Neural cell (in vitro differentiated cells): Measurements from ENCODE around the gene GPLD1.

- RAMPAGE, long total RNA = no peak
Measured at GRCh38 chr6:23656118-23656615, 469.8 kb upstream of the NRSN1 start.

GRCh38 chr6:24489425-24490305 is at the start of gene GPLD1:
Gene GPLD1 (minus strand): TSS chr6:24489578.
- RAMPAGE, long total RNA = no peak

- RAMPAGE, long total RNA = no peak
Measured at GRCh38 chr6:24522515-24523165, 27.9 kb downstream of the ALDH5A1 start.

- RAMPAGE, long total RNA = no peak
Measured at GRCh38 chr6:24568640-24569091, 73.9 kb downstream of the ALDH5A1 start.

- RAMPAGE, long total RNA = no peak
Measured at GRCh38 chr6:24584421-24584800, 61.6 kb downstream of the KIAA0319 start.

DNA sequence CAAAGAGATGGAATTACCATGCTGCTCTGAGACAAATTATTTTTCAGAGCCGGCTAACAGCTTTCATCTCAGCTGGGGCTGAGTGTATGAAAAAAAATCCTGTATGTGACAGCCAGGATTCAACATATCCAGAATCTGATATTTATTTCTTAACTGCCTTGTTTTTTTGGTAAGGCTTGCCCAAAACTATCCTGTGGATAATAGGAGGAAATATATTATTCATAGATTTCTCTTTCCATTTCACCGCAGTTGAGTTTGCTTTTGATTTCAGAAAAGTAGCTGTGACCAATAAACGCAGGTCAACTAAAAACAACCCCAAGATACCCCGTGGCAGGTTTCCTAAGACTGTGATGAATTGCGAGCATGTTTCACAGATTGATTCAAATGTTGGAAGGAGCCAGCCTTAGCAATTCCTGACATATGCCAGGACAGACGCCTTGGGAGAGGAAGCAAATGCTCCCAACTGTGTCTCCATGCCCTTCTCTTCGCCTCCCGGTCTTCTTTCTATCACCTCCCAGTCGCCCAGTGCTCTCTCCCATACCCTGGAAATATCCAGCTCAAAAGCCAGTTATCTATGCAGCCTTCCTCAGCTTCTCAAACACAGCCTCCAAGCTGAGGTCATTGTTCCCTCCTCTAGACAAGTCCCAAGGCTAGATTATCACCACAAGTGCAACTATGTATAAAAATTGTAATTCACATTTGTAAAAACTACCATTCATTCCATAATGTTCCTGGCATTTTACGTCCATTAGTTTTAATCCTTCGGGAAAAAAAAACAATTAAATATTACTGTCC is 32.0 kb downstream of the KIAA0319 start:
- RAMPAGE, long total RNA = no peak

GRCh38 chr6:24744873-24745540 is 26.1 kb upstream of the C6orf62 start:
- RAMPAGE, long total RNA = no peak

GRCh38 chr6:24757696-24758054 is 17.1 kb upstream of the GMNN start:
- RAMPAGE, long total RNA = no peak

GRCh38 chr6:24834551-24835077 is 35.9 kb upstream of the ARMH2 start:
- RAMPAGE, long total RNA = no peak

- RAMPAGE, long total RNA = no peak
Measured at GRCh38 chr6:25004350-25004827, 68.6 kb upstream of the RIPOR2 start.

DNA sequence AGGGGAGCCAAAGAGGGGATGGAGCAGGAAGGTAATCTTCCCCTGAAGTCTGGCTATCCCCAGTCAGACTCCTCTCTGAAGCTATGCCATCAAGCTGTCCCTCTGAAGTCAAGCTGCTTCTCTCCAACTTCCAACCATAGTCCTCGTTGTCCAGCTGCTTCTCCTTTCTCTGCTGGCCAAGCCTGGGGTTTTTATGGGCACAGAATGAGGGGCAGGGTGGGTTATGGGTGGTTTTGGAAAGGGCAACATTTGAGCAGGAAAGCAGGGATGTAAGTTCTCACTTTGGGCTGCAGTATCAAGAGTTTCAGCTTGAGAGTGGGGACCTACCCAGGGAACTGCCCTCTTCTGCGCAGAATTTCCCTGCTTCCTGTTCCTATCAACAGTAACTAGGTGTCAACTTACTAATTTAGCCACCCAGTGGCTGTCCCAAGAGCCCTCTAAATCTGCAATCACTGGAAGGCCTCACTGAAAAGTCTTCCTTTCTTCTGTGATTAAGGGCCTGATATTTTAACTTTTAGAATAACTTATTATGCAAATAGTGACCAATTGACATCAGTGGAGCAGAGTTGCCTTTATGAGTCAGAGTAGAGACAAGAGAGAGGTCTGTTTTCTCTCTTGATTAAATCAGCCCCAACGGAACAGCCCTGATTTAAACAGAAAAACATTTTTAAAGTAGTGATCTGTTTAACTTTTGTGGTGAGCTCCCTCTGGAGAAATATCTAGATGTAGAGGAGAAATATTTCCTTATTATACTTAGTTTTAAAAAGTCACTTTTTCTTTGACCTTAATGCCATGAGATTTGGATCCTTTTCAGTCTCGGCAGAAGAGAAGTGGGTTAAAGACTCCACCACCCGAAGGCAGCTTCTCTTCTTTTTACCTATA is 118.2 kb upstream of the RIPOR2 start:
- RAMPAGE, long total RNA = no peak

GRCh38 chr6:25056076-25056827 is 120.5 kb upstream of the RIPOR2 start:
- RAMPAGE, long total RNA = no peak

DNA sequence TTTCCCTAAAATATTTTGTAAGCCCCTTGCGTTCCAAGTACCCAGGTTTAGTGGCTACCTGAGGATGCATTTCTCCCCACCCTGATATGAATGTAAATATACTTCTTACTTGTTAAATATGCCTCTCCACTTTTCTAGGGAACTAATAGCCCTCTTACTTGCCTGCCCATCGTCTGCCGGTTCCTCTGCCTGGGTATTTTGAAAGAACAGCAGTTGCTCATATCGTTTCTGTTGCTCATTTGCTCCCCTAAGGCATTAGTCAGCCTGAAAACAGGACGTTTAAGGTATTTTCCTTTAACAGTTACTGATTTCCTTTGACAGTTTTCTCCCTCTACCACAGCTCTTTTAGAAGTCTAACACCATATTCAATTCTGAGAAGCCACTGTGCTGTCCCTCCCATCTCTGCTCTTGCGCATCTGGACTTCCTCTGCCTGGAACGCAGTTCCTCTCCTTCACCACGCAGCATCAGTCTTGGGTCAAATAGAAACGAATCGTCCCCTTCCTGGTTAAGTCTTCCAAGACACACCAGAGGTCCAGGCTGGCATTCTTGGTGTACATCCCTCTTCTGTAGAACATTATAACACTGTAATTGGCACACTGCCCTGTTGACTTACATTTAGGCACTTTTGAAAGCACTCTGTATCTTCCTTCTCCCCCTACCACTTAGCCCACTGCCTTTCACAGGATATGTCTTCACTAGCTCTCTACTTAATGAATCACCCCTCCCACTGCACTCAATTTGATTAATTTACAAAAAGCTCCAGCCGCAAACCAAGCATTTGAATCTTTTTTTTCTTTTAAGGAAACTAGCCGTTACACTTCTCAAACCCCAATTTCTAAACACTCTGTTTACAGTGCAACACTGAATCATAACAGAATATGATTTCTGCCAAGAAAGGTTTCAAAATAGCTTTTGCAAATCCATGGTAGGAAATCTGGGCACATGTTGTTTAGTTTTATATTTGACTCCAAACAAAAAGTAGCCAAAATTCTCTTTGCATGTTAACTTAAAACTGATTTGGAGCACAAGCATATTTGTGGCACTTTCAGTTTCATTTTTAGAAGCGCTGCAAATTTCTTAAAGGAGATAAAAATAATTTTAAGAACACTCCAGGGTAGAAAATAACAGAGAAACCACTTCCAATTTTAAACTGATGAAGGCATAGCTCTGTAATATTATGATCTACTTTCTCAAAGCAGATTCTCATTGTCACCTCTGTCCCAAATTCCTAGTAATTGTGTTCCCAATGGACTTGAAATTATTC is 140.8 kb upstream of the CARMIL1 start:
- RAMPAGE, long total RNA = no peak

- RAMPAGE, long total RNA = no peak
Measured at GRCh38 chr6:25171276-25171779, 107.8 kb upstream of the CARMIL1 start.

DNA sequence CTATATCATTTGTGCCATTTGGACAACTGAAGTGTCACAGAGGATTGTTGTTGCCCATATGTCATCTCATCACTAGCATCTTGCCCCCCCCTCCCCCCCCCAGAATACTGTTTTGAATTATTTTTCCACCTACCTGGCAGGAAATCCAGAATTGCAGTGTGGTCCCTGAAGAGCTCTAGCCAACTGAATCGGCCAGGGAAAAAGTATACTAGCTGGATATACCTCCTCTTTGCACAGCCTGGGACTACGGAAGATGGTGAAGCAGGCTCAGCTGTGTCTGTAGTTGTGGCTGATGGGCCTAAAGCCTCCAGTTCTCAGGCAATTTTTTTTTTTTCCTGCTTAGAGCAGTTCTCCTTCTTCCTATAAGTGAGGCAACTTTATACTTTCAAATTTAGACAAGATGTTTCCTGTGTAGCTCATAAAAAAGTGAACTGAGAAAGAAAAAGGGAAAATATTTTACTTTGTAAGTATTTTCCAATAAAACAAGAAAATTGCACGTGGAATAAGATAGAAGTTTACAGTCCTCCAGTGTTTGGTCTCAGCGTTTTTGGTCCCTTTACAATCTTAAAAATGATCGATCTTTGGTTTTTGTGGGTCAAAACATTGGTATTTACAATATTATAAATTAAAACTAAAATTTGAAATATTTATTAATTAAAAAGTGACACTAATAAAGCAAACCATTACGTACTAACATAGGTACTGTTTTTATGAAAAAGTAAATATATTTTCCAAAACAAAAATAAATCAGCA is 172.9 kb downstream of the CARMIL1 start:
- RAMPAGE, long total RNA = no peak

- RAMPAGE, long total RNA = no peak
Measured at GRCh38 chr6:25515455-25515818, 136.6 kb upstream of the SCGN start.

DNA sequence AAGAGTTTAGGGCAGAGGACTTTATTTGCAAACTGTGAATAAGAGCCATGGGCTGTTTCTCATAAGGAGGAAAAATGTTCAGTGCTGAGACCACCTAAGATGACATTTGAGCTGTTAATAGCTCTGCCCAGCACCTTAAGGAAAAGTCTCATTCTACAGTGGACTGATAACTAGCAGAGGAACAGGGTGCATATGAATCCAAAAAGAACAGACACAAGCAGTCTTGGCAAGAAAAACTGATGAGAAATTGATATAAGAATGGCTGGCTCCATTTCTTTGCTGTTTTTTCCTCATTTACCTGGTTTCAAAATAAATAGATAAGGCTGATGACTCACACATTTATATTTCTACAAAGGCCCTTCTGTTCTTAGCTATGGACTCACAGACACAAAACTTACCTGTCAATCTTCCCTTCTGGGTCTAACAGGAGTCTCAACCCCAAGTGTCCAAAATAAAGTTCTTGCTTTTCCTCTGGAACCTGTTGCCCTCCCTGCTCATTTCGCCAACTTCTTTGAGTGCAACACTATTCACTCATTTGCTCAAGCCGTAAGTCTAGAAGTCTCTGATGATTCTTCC is 888 bp downstream of the SLC17A4 start:
- RAMPAGE, long total RNA = no peak

DNA sequence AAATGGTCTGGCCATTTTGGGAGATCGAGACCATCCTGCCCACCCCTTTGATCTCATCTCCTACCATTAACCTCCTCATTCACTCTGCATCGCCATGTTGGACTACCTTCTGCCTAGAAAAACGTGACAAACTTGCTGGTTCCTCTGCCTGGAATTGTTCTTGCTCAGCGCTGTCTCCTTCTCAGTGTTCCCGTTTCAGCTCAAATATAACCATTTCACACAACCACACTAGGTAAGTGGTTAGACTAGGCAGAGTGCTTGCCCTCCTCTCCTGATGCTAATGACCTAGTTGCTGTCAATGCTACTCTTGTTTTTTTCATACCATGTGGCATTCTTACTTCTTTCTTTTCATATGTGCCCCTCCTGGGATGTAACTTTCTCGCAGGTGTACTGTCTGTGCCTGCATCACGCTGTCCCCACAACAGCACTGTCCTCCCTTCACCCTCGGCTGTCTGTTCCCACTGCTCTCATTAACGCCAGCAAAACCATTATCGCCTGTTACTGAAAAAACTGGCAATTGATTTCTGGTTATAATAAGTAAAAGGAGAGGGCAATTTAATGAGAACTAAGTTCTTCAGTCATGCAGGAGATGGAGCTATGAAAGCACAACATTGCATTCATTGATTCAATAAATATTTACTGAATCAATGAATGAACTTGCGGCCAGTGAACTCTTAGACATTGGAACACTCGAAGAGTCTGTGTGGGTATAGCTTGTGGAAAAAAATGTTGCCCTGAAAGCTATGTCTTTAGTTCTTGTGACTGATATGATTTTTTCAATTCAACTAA is 1.8 kb downstream of the SLC17A4 start:
- RAMPAGE, long total RNA = no peak

- RAMPAGE, long total RNA = no peak
Measured at GRCh38 chr6:25779805-25780921, 25.6 kb downstream of the SLC17A4 start.

DNA sequence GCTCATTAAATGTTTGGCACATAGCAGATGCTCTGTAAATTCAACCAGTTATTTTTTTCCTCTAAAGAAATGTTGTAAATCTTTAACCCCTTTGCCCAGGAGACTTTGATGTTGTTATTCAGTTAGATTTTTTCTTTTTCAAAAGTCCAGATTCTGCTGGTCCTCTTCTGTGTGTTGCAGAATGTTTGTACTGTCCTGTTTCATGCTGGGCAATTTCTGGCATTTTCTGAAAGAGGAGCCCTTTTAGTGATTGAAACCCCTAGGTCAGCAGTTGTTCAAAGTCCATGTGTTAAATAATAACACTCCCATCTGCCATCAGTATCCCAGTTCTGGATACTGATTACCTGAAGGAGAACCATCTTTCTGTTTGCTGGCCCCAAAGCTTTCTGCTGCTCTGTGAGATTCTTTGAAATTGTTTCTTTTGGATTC is 1.3 kb upstream of the SLC17A1 start:
- RAMPAGE, long total RNA = no peak